CMK (cell line): ENCODE measurements around a stretch of chr11.

- RRBS: no CpG with 5 or more reads among the region's 6 CpGs
Observed at GRCh38 chr11:36380092-36380550, 84.0 kb downstream of the PRR5L start.

DNA sequence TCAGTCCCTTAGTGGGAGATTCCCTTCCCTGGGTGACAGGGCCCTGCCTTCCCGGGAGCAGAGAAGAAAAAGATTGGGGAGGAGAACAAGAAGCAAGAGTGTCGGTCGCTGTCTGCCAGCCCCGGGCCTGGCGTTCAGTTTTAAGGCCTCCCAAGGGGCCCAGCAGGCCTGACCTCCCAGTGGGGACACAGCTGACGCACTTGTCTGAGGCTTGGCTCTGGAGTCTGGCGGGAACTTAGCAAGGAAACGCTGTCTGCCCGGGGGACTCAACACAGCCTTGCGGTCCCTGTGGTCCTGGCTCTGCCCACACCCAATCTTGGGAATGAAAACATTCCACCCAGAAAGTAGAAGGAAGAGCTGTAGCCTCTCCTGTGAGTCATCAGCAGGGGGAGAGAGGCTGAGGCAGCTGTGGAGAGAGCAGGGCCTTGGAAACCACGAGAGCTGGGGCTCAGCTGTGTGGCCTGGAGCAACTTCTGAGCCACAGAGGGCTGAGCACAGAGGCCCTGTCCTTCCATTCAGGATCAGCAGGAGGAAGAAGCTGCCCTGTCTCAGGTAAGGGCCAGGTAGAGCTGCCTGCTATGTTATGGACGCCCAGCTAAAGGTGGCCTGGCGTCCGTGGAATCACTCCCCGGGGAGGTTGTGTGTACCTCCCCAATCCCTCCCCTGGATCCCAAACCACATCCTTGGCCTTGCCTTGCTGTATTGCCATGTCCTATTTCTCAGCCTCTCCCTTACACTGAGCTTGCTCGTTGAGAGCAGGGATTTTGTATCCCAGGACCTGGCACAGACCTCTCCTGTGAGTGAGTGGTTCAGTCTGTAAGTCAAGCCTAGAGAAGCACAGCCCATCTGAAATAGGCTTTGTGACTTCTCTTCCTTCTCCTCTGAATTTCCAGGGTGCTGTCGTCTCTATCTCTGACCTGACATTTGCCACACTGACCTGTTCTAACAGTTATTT is 54.2 kb downstream of the TRAF6 start:
- RRBS: 93% methylated on average over 4 of the region's 17 CpGs

- RRBS: 60% methylated on average over 1 of the region's 2 CpGs
Observed at GRCh38 chr11:36508897-36509141, 1.3 kb downstream of the TRAF6 start.

DNA sequence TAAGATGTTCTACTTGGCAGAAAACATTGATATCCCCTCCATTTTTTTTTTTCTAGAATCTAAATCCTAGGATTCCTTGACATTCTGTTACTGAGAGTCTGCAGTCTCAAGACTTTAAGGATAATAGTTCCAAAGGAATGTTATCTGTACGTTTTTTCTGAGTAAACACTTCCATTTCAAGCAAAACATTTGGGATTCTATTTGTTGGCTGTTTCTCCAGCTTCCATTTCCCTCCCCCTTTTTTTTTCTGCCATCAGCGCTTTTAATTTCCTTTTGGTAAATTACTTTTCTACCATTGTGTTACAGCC is 402.1 kb upstream of the LRRC4C start:
- RRBS: no CpG with 5 or more reads among the region's 2 CpGs

- RRBS: no CpG with 5 or more reads among the region's 4 CpGs
Observed at GRCh38 chr11:43421761-43422366, 63.1 kb downstream of the TTC17 start.

DNA sequence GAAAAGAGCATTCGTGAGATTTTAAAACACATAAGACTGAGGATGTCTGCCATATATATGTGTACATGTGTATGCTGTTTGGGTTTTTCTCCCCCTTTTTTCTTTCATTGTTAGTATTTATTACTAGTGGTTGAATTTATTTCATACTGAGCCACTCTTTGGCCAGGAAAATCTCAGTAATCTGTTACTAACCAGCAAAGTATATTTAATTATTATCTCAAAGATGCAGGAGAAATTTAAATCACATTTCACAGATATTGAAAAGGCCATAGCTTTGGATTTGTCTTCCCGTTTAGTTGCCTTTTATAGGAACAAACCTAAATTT is 66.8 kb downstream of the TTC17 start:
- RRBS: no CpG with 5 or more reads among the region's 2 CpGs

GRCh38 chr11:43464261-43464963 is 105.7 kb downstream of the TTC17 start:
- RRBS: no CpG with 5 or more reads among the region's 2 CpGs

DNA sequence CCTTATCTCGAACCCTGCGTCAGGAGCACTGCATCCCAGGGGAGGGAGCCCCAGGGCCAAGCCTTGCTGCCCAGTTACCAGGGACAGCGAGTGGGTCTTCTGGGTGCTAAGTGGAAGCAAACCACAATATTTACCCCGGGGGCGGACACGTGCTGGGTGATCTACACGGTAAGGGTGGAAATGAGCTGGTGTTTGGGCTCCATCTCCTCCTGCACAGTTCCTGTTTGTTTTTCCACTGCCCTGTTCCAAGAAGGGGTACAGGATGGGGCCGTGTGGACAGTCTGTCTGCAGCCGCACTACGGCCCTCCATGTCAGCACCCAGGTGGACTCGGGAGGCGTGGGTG is 133.6 kb upstream of the HSD17B12 start:
- RRBS: no CpG with 5 or more reads among the region's 12 CpGs

DNA sequence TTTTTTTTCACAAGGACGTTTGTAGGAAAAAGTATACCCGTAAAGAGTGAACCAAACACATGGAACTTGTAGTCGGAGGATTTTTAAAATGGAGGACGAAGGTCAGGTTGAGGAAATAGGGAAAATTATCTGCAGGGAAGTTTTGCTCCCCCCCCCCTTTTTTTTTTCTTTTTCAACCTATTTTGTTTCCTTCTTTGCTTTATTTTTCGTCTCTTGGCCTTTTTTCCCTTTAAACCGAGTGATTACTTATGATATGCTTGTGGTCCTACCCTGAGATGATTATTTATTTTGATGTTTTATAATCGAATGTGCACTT is 1.1 kb downstream of the HSD17B12 start:
- RRBS: no CpG with 5 or more reads among the region's 7 CpGs

- RRBS: 80% methylated on average over 8 of the region's 57 CpGs
Observed at GRCh38 chr11:43943773-43944798, 1.6 kb downstream of the C11orf96 start.

DNA sequence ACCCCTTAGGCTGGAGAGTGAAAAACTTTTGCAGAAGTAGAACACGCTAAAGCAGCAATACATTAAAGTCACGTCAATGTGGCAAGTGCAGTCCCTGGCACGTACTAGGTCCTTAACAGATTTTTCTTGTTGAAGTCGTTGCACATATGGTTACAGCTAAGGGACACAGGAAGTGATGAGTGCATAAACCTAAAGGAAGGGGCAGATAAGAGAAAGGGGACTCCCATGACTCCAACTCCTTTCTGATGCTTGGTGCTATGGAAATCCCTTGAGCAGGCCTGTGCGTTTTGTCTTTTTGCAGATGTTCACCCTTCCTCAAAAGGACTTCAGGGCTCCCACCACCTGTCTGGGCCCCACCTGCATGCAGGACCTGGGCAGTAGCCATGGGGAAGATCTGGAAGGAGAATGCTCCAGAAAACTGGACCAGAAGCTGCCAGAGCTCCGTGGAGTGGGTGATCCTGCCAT is 1.3 kb downstream of the ACCS start:
- RRBS: no CpG with 5 or more reads among the region's 6 CpGs

DNA sequence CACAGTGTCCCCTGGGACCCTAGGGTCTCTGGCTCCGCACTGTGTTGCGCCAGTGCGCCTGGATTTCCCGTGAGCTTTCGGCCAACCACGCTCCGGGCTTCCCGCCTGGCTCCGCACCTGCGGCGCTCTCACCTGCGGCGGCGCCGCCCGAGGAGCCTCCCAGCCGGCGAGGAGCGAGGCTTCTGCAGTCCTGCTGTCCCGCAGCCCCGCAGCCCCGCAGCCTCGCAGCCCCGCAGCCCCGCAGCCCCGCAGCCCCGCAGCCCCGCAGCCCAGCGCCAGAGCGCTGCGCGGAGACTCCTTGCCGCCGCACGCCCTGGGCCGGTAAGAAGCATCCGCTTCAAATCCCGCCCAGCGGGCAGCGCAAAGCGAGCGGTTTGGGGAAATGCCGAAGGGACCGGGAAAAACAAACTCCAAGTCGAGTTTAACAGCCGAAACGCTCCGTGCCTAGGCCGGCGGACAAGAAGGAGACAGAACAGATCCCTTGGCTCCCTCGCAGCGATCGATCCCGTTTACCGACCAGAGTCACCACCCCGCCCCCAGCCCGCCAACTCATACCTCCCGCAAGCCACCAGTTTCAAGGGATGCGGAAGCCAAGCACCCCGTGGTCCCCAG is 875 bp downstream of the ALX4 start:
- RRBS: 85% methylated on average over 13 of the region's 60 CpGs

DNA sequence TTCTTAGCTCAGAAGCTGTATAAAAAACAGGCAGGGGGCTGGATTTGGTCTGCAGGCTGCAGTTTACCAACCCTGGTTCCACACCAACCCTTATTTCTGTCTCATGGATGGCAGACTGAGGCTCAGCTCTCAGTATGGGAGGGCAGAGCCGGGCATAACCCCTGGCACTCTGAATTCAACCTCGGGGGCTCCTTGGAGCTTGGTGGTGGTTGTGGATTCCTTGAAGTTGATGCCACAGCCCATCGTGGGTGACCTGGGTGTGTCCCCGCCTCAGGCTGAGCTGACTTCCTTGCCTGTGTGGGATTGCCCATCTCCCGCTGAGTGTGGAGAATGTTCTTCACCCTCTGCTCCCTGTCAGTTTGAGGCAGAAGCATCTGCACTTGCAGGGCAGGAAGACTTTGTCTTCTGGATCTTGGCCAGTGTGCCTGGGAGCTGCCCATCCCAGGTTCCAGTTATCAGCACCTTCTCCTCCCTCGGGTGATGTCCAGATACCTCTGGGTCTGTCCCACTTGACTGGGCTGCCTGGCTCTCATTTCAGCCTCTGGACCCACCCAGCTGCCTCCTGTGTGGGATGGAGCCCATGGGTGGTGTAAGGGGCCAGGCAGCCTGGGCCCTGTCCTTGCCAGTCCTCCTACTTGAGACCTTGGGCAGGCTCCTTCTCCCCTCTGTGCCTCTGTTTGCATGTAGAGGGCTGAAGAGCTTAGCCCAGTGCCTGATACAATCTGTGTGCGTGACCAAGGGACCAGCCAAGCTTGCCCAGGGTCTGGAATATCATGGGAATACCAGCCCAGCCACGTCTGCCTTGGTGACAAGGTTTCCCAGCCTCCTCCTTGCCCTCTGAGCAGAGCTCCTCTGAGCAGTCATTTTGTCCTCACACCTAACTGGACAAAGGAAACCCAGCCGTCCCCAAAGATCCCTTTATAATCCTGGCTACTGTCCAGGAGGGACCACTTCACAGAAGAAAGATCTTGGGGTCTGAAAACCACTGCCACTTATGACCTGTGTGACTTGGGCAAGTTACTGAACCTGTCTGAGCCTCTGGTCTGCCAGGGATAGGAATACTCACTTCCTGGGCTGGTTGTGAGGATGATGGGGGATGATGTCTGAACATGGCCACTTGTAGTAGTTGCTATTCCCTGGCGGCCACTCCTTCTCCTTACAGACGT is 25.6 kb downstream of the CD82 start:
- RRBS: no CpG with 5 or more reads among the region's 11 CpGs

- RRBS: no CpG with 5 or more reads among the region's 13 CpGs
Observed at GRCh38 chr11:44609050-44609959, 43.8 kb downstream of the CD82 start.

GRCh38 chr11:44783849-44784080 is 57.0 kb downstream of the TSPAN18 start:
- RRBS: no CpG with 5 or more reads among the region's 1 CpG

DNA sequence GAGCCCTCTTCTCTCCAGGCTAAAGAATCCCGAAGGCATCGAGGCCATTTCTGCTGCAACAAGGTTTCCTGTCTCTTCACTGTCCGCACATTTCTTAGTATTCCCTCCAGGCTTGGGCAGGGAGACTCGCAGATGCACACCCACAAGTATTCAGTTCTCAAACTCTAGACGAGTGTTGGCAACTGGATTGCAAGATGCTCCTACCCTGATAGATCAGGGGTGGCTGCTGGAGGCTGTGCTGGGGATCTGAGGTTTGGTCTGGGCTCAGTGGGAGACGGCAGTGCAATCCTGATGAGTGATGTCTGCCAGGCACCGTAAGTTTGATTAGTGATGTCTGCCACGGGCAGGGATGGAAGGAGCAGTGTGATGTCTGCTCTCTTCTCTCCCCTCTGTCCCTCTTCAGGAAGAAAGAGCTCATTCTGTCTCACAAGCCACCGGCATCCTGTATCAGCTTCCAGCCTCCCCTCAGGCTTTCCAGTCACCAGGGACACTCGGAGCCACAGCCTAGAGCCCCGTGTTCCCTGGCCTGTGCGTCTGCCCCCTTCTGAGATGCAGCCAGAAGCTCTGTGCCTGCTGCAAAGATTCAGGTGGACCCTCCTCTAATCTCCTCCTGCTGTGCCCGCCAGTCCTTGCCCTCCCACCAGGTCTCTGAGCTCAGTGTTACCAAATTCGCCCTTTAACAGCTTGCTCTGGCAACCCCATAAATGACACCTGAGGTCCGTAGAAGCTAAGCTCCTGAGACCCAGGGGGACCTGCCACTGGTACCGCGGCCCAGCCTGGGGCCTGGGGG is 20.0 kb downstream of the TP53I11 start:
- RRBS: no CpG with 5 or more reads among the region's 17 CpGs

DNA sequence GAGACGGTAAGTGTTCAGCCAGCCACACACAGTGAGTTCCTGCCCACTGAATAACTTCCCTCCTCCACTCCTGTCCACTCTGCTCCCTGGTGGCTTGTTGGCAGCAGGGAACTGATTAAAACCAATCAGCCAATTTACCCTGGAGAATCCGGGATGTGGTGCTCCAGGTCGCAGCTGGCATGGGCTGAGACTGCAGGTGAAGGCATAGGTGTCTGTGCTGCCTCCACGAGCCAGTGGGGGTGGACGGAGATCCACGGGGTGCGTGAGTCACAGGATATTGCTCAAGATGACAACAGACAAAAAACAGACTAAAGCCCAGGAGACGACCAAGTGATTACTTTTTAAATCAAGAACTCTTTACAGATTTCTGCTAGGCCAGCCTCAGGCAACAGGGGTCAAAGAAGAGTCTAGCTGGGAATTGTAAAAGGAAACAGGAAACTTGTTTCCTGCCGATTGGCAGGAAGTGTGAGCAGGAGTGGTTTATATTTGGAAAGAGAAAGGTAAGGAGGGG is 95.2 kb upstream of the TP53I11 start:
- RRBS: no CpG with 5 or more reads among the region's 9 CpGs

GRCh38 chr11:45128163-45128609 is 18.3 kb upstream of the PRDM11 start:
- RRBS: no CpG with 5 or more reads among the region's 13 CpGs